Temporal lobe (tissue), 2 donors: ENCODE measurements around the gene SPINK1.

DNA sequence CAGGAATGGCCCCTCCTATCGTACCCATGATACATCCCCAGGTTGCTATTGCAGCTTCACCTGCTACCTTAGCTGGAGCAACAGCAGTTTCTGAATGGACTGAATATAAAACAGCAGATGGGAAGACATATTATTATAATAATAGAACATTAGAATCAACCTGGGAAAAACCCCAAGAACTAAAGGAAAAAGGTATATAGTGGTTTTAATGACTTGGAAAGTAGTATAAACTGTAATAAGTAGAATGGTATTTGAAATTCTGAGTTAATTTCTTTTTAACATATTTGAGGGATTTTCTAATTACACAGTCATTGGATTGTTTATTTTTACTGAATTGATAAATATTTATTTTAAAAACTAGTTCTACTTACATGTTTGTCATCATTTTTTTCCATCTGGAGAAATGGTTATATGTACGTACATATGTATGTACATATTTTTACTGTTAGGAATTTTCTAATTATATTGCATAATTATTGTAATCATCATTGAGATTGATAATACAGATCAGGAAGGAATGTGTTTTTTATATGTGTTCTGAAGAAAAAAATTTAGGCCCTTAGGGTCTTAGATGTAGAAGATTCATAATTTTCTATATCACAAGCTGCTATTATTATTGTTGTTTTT is 22.5 kb downstream of the TCERG1 start:
- RAMPAGE, long total RNA, result no peak

GRCh38 chr5:146751640-146752307 is 126.8 kb downstream of the PPP2R2B start:
- RAMPAGE, long total RNA, result no peak

DNA sequence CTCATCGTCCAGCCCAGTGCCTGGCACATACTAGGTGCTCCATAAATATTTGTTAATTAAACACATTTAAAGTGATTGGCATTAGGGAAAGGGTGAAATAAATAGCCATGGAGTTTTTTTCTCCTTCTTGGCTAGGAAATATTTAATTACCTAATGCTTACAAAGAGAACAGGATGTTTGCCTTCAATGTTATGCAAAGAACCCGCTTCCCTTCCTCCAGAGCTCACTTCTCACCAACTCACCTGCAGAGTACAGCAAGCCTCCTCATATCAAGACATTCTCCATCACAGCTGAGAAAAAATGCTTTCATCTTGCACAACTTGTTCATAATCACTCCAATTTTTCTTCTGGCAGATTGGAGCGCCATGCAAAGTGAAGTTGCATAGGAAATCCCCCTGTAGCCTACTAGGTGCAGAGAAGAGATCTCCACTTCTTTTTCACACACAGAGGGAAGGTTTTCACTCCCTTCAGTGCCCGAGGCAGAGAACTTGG is 161.7 kb upstream of the STK32A start:
- RAMPAGE, long total RNA, result no peak

DNA sequence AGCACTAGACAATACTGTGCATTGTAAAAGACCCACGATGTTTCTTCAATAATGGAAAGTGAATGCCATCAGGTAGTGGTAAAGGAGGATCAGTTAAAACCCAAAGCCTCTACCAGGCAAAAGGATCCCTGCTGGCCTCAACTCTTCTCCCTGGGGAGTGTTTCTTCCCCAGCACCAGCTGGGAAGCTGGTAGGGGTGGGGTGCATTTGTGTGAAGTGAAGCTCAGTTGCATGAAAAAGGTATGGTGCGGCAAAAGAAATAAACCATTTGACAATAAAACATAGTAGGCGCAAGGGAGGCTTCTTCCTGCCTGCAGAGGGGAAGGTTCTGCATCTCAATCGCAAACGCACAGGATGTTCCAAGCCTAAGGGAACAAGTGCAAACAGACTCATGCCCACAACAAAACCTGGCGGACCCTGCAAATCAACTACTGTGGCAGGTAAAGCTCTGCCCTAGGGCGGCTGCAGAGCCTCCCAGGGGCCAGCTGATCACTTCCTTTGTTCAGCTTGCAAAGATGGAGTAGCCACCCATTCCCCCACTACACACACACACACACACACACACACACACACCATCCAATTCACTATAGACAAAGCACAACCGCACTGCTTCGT is 57.9 kb downstream of the DPYSL3 start:
- RAMPAGE, long total RNA, result no peak

GRCh38 chr5:147453294-147453818 is 56.5 kb downstream of the DPYSL3 start:
- RAMPAGE, long total RNA, result start-site peak on the minus strand at chr5:147453593-147453749, 1,536 and 833 reads in 2 replicates

- RAMPAGE, long total RNA, result no peak
Measured at GRCh38 chr5:147553774-147554088, 43.9 kb upstream of the DPYSL3 start.

DNA sequence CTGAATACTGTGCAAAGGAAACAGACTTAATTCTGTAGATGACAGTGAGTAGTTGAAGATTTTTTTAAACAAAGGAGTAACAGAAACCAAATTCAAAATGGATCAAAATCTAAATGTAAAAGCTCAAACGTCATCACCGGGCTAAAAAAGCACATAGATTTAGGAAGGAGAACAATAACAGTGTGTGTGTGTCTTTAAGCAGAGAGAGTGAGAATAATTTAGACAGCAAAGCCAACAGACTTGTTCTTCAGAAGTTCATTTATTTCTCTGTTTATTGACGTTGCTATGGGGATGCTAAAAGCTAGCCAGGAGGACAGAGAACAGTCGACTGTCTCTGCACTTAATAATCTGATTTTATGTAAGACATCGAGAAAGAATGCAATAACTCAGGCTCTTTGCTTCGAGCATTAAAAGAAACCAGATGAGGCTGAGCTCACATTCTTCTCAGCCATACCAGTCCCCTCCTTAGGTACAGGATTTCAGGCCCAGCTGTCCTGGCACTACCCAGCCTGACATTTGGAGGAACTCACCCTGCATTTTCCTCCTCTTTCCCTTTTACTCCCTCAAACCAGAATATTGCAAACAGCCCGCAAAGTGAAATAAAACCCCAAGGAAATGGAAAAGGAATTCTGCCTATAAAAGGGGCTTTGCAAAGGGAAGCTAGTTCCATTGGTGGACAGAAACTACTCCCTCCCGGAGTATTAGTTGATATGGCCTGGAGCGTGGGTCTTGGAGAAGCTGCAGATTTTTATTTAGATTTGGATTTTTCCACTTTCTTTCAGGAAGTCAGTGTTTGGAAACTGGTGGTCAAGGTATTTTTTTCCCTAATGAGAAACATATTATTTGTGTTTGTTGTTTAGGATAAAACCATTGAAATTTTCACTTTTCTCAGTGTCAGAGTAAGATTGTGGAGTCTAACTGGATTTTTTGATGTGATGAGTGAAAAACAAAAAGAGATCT is 44.5 kb upstream of the DPYSL3 start:
- RAMPAGE, long total RNA, result no peak

- RAMPAGE, long total RNA, result start-site peak on the minus strand at chr5:147831598-147831674, 12,968 and 5 reads in 2 replicates
Measured at GRCh38 chr5:147831362-147832011, at the start of gene SPINK1. SPINK1 (minus strand) TSS chr5:147831671.

GRCh38 chr5:147871581-147872574 is 6.6 kb upstream of the SCGB3A2 start:
- RAMPAGE, long total RNA, result no peak

DNA sequence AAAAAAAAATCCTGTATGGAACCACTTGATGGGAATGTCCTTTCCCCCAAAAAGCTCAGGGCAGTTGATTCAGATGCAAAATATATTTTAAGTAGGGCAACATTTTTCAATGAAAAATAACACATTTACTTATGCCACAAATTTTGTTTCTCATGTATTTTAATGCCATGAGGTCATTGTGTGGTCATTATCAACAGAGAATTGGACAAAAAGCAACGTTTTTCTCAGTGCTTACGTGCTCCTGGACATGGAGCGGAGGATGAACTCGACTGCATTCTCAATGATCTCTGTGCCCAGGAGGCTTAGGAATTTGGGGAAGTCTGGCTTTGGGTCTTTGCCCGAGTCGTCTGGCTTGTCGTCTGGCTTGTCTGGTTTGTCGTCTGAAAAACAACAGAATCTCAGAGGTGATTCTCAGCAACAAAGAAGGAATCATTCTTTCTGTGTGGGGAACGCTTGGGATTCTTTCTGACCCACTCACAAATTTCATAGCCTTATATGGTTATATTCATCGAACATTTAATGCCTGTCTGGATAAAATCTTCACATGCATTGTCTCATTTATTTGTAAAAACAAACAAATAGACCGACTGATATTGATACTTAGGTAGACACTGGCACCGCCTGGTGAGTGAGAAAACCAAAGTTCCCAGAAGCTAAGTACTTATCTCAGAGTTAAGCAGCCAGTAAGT is 4.8 kb downstream of the C5orf46 start:
- RAMPAGE, long total RNA, result no peak

DNA sequence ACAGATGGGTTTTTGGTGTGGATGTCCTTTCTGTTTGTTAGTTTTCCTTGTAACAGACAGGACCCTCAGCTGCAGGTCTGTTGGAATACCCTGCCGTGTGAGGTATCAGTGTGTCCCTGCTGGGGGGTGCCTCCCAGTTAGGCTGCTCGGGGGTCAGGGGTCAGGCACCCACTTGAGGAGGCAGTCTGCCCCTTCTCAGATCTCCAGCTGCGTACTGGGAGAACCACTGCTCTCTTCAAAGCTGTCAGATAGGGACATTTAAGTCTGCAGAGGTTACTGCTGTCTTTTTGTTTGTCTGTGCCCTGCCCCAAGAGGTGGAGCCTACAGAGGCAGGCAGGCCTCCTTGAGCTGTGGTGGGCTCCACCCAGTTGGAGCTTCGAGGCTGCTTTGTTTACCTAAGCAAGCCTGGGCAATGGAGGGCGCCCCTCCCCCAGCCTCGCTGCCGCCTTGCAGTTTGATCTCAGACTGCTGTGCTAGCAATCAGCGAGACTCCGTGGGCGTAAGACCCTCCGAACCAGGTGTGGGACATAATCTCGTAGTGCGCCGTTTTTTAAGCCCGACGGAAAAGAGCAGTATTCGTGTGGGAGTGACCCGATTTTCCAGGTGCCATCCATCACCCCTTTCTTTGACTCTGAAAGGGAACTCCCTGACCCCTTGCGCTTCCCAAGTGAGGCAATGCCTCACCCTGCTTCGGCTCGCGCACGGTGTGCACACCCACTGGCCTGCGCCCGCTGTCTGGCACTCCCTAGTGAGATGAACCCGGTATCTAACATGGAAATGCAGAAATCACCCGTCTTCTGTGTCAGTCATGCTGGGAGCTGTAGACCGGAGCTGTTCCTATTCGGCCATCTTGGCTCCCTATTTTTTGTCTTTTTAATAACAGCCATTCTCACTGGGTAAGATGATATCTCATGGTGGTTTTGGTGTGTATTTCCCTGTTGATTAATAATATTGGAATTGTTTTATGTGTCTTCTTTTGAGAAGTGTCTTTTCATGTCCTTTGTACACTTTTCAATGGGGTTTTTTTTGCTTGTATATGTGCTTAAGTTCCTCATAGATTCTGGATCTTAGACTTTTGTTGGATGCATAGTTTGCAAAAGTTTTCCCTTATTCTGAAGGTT is 40.3 kb upstream of the C5orf46 start:
- RAMPAGE, long total RNA, result no peak

- RAMPAGE, long total RNA, result no peak
Measured at GRCh38 chr5:147985540-147986004, 78.2 kb upstream of the SPINK5 start.

DNA sequence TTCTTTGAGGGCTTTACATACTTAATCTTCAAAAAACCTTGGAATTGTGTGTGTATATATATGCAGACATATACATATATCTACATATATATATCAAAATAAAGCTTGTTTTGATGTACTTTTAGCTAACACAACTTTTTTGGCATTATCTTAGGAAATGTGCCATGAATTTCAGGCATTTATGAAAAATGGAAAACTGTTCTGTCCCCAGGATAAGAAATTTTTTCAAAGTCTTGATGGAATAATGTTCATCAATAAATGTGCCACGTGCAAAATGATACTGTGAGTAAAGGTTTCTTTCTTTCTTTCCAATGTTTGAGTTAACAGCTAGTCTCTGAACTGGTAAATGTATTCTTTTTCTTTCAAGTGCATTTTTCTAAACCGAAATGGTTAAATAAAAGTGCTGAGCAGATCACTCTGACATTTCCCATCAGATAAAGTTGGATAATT is 6.4 kb downstream of the SPINK5 start:
- RAMPAGE, long total RNA, result no peak

DNA sequence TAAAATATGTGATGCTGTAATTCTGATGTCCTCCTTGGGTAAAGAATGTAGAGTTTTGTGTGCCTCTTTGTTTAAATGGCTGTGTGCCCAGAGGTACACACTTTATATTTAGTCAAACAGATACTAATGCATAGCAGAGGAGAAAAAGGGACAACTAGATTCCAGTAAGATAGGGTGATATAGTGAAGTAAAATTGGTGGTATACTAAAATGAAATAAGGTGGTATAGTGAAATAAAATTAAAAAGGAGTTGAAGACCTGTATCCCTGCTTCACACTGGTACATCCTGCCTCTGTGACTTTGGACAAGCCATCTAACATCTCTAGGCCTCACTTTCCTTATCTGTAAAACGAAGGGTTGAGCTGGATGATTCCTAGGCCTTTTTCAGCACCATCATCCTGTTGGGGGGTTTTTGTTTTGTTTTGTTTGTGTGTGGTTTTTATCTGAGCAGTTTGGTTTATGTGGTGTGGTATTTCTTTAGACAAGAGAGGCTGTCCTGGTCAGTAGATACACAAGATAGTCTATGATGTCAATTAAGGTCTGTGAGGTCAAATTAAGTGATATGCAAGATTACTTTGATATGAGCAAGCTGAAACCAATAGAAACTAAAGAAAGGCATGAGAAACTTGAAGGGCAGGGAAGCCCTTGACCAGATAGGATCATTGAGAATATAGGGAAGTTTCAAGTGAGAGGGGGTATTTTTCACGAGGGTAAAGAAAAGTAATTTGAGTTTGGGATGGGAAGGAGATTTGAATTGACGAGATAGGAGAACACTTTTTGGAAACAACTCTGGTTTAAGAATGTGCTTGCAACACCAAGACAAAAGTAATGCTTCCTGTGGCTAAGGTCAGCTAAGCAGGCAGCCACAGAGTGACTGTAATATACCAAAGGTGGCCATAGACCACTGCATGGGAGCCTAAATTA is 1.7 kb downstream of the FBXO38 start:
- RAMPAGE, long total RNA, result no peak

- RAMPAGE, long total RNA, result no peak
Measured at GRCh38 chr5:148454481-148454858, 70.7 kb downstream of the FBXO38 start.

GRCh38 chr5:148843681-148844357 is 17.4 kb downstream of the ADRB2 start:
- RAMPAGE, long total RNA, result no peak

GRCh38 chr5:148858442-148859312 is 32.3 kb downstream of the ADRB2 start:
- RAMPAGE, long total RNA, result no peak

DNA sequence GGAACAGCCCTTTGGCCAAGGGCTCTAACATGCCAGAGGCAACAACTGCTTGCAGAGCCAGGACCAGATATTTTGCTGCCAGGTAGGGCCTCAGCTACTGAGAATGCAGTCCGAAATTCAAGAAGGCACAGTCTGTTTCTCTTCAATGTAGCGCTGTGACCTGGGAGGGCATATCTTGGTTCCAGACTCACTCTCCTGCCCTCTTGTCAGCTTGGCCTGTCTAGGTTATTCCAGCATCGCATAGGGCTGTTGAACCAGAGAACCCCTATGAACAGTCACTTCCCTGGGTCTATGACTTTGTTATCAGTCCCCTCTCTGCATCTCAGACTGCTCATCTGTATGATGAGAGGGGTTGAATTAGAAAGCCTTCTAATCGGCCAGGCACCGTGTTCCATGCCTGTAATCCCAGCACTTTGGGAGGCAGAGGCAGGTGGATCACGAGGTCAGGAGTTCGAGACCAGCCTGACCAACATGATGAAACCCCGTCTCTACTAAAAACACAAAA is 1.5 kb downstream of the ABLIM3 start:
- RAMPAGE, long total RNA, result no peak

GRCh38 chr5:149152210-149152978 is 11.1 kb downstream of the ABLIM3 start:
- RAMPAGE, long total RNA, result no peak

DNA sequence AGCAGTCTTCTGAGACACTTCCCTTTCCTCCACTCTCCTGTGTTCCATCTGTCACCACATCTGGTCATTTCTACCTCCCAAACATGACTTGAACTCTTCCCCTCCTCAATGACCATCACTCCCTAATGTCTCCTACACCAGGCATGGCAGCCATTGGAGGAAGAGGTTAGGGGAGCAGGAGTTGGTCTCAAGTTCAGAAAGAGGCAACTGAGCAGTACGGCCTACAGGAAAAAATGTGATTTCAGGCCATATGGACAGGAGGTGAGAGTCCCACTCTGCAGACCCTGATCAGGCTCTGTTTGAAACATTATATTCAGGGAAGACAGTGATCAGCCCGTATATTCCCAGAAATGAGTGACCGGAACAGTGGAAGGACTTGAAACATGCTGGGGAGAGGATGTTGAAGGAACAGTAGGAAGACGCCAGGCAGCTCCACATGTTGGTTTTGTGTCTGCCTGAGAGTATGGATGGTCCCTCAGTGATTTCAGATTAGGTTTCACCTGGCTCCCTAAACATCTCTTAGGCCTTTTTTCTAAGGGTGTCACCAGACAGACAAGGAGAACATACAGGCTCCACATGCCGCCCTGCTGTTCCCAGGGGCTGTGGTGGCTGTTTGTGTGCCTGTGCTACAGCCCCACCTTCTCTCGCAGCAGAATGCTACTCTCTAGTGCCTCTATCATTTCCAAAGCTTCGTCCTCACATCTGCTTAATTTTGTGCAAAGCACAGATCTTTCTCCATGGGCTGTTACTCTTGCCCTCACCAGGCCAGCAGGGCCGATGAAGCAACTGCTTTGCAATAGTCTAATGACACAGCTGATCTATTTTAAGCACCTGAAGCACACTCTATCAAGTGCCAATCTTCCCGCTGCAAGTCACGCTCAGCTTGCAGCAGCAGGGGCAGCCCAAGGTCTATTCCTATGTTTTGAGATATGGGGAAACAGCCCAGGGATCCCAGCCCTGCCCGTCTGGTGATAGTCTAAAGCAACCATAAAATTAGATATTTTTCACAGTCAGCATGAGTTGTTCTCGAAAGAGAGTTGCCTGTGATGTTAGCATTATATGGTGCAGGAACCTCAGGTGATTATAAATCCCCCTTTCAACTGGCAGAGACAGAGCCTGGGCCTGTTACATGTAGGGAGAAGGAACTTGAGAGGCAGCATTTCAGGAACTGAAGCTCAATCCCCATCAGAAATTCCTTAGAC is 12.4 kb downstream of the ABLIM3 start:
- RAMPAGE, long total RNA, result no peak